Glomerular endothelial cell (primary cell): ENCODE data around the genes QPCTL and SLC1A5.

DNA sequence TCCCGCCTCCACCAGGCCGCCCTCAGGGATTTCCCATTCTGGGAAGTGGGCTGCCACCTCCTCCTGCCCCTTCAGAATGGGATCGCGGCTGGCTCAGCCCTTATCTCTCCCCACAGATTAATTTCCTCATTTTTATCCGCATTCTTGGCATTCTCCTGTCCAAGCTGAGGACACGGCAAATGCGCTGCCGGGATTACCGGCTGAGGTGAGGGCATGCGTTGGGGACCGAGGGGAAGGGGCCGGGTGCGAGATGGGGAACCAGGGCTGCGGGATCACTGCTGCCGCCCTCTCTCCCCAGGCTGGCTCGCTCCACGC is 9.7 kb downstream of the GIPR start:
- RAMPAGE, long total RNA, result no peak

- RAMPAGE, long total RNA, result no peak
Measured at GRCh38 chr19:45692138-45693310, at the start of gene QPCTL. TSS of gene QPCTL (plus strand) at chr19:45692666.

- RAMPAGE, long total RNA, result no peak
Measured at GRCh38 chr19:45715818-45717129, 14.4 kb downstream of the FBXO46 start.

- RAMPAGE, long total RNA, result no peak
Measured at GRCh38 chr19:45771430-45772092, 2.5 kb upstream of the SIX5 start.

DNA sequence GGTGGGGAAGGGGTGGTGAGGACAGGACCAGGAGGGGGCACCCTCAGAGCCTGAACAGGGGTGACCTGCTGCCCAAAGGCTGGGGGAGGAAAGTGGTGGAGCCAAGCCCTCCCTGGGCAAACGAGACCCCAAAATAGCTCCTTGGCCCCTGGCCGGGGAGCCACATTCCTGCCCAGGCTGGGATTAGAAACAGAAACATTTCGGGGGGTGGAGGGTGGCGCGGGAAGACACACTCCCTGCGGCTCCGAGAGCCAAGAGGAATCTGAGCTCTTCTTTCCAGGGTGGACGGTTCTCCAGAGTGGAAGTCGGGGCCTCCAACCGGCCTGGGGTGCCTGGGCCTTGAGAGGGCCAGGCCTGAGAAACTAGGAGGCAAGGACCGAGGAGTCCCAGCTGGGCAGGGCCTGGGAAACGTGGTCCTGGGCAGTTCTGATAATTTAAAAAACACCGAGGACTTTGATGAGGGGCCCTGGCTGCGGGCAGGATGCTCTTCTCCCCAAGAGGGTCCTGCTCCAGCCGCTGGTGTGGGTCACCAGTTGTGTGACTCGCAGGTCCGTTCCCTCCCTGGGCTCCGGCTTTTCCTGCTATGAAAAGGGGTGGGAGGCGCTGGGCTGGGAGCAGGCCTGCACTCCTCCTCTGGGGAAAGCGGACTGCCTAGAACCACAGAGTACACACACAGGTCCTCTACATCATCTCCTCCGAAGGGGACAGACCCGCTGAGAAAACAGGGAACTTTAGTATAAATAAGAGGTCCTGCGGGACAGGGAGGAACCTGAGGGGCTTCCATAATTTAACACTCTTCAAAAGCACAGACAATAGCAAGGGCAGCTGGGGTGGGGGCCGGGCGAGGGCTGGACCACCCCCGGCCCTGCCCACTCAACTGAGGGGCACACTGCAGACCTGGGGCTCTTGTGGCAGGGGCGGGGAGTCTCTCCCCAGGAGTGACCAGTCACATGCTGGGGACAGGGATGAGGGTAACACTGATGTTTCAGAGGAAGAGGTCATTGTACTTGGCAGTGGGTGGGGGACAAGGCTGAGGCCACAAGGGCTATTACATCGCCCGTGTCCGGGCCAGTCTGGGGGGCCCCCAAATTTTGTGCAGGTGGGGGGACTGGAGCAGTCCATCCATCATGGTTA is 1.1 kb upstream of the DMPK start:
- RAMPAGE, long total RNA, result no peak

- RAMPAGE, long total RNA, result no peak
Measured at GRCh38 chr19:45834896-45835509, 19.9 kb upstream of the RSPH6A start.

- RAMPAGE, long total RNA, result no peak
Measured at GRCh38 chr19:46079066-46079265, 38.2 kb upstream of the IGFL4 start.

DNA sequence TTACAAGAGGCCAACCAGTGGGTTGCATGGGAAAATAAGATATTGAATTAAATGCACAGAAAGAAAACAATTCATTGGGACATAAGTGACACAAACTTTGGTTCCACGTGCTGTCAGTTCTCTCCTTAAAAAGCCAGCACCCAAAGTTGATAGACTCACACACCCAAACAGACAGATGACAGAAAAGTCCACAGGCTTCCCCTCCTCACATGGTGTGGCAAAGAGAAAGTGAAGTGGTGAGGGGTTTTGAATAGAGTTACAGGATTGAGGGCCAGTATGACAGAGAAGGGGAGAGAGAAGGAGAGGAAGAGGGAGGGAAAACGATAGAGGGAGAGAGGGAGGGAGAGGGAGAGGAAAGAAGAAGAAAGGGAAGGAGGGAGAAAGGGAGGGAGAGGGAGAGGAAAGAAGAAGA is 7.9 kb upstream of the IGFL3 start:
- RAMPAGE, long total RNA, result no peak

DNA sequence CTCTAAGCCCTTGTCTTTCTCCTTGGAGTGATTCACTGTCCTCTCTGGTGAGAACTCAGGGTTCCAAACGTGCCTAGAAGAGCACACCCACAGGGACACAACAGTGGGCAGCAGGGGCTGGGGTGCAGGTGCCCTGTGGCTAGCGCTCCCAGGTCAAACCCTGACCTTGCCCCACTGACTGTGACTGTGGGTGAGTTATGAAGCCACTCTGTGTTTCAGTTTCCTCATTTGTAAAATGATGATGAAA is 37.6 kb upstream of the IGFL1 start:
- RAMPAGE, long total RNA, result no peak

- RAMPAGE, long total RNA, result no peak
Measured at GRCh38 chr19:46230650-46231326, 1.2 kb downstream of the IGFL1 start.

DNA sequence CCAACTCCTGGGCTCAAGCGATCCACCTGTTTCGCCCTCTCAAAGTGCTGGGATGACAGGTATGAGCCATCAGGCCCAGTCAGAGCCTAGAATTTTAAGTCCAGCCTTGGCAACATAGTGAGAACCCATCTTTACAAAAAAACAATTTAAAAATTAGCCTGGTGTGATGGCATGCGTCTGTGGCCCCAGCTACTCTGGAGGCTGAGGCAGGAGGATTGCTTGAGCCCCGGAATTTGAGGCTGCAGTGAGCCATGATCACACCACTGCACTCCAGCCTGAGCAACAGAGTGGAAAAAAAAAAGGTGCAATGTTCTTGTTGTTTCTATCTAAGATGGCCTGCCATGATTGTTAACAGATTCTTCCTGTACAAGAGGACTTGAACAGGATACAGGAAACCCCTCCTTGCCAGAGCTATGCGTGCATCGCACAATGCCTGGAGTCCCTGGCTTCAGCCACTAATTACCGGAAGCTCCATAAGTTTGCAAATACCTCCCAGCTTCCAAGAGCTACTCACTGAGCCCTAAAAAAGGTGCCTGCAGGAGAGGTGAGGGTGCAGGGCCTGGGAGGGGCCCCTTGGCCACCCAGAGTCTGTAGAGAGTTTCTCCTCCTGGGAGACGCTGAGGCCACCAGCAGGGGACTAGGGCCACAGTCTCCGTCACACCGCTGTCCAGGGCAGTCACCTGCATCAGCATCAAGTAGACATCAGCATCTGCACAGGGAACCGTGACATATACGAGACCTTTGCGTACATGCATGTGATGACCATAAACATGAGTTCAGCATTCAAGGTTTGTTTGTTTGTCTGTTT is 13.1 kb upstream of the HIF3A start:
- RAMPAGE, long total RNA, result no peak

- RAMPAGE, long total RNA, result start-site peak on the plus strand at chr19:46298399-46298443, 37 and 27 reads in 2 replicates
Measured at GRCh38 chr19:46297866-46298681, 1.2 kb downstream of the HIF3A start.

DNA sequence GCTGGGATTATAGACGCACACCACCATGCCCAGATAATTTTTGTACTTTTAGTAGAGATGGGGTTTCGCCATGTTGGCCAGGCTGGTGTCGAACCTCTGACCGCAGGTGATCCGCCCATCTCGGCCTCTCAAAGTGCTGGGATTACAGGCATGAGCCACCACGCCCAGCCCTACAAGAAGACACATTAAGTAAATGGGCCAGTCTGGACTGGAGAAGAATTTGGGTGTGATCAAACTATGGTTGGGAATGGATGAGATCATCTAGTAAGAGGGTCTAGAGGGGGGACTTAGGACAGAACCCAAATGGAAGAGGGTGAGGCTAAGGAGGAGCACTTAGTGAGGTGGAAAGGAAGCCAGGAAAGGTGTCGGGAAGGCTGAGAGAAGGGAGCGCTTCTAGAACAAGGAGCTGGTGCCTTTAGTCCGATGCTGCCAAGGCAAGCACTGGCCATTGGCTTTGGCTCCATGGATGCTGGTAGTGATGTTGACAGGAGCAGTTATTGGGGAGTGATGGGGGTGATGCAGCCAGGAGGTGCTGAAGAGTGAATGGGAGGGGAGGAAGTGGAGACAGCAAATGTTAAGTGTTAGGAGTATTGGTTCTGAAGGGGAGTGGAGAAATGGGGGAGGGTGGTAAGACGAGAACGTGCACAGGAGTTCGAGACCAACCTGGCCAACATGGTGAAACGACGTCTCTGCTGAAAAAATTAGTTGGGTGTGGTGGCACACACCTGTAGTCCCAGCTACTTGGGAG is 1.7 kb downstream of the PPP5C start:
- RAMPAGE, long total RNA, result no peak

GRCh38 chr19:46425953-46426547 is 2.7 kb downstream of the PNMA8C start:
- RAMPAGE, long total RNA, result no peak

DNA sequence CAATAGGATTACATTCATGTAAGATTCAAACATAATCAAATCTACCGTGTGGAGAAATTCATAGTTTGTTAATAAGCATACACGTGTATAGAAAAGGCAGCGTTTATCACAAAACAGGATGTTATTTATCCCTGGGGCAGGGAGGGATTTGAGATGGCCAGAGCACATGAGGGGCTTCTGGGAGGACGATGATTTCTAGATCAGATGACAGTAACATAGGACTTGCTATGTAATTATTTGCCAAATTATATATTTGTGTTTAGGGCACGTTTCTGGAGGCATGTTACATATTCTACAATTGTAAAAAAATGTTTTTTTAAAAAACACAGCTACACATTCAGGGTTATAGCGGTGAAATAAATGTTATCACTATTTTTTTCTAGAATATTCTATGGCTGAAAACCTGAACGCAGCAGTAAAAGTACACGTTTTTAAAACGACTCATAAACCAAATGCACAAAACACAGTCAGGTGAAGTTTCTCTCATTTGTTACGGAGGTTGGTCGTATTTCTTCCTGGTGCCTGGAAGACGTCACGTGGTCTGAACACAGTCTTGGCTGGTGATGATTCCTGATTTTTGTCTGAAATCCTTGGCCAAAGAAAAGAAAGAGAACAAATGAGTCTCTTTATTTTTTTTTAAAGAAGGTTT is 9.6 kb upstream of the PNMA8A start:
- RAMPAGE, long total RNA, result no peak

DNA sequence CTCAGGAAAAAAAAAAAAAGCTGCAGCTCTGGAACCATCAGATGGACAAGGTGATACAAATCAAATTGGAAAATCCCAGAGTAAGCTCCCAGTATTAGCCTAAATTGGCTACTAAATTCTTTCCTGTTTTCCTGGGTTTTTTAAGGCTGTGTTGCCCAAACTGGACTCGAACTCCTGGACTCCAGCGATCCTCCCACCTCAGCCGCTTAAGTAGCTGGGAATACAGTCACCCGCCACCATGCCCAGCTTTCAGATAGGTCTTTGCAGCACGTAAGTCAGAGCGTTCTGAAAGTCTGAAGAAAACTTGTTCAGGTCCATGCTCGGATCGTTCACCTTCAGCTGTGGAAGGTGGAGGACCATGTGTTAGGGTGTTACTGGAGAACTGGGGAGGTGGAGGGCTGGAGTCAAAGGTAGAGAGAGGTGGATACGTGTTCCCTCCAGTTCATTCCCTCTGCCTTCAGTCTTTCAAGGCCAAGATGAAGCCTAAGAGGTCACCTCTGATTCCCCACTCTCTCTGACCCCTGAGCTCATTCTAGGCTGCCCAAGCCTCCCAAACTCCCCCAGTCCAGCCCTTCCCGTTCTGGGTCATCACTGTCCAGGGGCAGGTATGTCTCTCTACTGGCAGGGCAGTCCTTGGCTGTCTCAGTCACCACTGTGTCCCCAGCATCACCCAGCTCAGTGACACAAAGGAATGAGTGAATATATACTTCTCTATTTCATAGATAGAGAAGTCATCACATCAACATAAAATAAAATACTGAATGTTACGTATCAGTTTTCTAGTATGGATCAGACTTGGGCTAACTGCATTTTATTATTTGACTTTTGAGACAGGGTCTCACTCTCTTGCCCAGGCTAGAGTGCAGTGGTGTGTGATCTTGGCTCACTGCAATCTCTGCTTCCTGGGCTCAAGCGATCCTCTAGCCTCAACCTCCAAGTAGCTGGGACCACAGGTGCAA is 12.2 kb upstream of the DACT3 start:
- RAMPAGE, long total RNA, result no peak

DNA sequence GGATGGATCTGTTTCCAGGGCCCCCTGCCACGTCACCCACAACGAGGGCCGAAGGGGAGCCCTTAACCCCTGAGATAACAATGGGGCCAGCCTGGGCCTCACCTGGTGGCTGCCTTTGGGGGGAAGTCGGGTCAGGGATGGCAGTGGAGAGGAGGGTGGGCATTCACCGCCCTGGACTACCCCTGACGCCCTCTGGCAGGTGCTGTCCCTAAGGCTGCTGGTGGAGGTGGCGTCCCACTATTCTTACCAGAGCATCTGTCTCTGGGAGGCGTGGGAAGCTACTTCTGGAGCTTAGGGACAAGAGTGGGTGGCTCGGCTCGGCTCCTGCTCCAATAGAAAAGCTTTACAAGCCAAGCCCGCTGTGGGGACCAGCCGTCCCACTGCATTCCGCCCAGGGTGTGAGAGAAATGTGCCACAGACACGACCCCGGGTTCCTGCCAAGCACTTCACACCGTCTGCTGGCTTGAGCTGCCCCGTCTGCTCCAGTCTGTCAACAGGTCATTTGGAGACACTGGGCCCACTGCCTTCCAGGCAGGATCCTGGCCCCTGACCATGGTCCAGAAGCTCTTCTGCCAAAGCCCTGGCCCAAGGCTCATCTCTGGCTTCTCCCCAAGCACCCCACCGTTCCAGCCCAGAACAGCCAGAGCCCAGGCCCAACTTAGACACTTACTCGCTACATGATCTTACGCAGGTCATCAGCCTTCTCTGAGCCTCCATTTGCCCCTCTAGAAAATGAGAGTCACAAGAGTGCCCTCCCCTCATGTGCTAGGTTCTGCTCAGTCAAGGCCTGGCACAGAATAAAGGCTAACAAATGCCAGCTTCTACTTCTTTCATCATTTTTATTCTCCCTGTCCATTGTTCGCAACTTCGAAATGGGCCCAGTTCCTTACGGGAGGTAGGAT is 6.5 kb upstream of the FKRP start:
- RAMPAGE, long total RNA, result no peak

GRCh38 chr19:46747016-46747312 is 714 bp upstream of the STRN4 start:
- RAMPAGE, long total RNA, result no peak

GRCh38 chr19:46787877-46789036 is at the start of gene SLC1A5:
TSS of gene SLC1A5 (minus strand) at chr19:46788594.
- RAMPAGE, long total RNA, result no peak

GRCh38 chr19:46822017-46822440 is 28.6 kb downstream of the AP2S1 start:
- RAMPAGE, long total RNA, result no peak